Measurements from ENCODE around the genes TLR8, S100G and TXLNG.

DNA sequence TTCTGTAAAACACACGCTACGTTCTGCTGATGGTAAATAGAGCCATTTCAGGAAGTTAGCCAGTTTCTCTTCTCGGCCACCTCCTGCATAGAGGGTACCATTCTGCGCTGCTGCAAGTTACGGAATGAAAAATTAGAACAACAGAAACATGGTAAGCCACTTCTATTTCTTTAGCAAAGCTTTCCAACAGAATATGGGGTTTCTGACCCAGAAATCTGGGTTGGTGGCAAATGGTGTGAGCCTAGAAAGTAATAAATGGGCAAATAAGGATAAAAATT, at the start of gene TLR8:
TSS of gene TLR8 (plus strand) at position 62 of the 278 bp plus-strand sequence.
- PRO-cap: no peak

DNA sequence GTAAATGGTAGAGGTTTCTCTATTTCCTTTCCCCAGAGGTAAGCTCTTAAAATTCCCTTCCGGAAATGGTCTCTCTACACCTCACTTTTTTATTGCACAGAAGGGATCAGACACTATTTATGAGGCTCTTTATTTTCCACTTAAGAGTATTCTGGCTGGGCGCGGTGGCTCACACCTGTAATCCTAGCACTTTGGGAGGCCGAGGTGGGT, 17.7 kb upstream of the TMSB4X start:
- PRO-cap: no peak

- PRO-cap: no peak
These were observed 3.3 kb upstream of the TMSB4X start for GRCh38 chrX:12971324-12972235.

- PRO-cap: unidirectional peak, plus-strand start at chrX:13029083
These were observed 15.6 kb downstream of the FAM9C start for GRCh38 chrX:13028645-13029423.

- PRO-cap: bidirectional peak, plus-strand start at chrX:13029905, minus-strand start at chrX:13029873; bidirectional peak, plus-strand start at chrX:13030283, minus-strand start at chrX:13030156; bidirectional peak, plus-strand start at chrX:13030553, minus-strand start at chrX:13030309
These were observed 14.3 kb downstream of the FAM9C start for GRCh38 chrX:13029752-13030899.

DNA sequence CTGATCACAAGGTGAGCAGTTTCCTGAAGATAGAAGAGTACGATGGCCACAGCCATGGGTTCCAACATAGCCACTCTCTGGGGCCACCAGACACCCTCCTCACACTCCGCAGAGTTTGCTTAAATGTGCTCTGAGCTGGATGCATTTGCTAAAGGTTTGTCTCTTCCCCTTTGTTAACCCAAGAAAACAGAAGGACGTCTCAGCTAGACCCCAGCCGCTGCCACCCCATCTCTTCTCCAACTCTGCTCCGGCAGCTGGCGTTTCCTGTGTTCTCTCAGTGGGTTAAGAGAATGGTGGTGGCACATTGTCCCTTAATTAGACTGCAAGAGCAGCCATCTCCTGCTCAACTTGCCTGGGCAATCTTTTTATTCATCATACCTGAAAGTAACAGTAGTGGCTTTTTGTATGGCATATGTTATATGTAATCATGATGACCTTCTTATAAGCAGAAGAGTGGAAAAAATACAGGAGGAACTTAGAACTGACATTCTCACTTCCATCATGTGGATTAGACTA, 43.8 kb upstream of the FAM9C start:
- PRO-cap: no peak

- PRO-cap: no peak
These were observed 107.5 kb upstream of the FAM9C start for GRCh38 chrX:13151667-13152577.

DNA sequence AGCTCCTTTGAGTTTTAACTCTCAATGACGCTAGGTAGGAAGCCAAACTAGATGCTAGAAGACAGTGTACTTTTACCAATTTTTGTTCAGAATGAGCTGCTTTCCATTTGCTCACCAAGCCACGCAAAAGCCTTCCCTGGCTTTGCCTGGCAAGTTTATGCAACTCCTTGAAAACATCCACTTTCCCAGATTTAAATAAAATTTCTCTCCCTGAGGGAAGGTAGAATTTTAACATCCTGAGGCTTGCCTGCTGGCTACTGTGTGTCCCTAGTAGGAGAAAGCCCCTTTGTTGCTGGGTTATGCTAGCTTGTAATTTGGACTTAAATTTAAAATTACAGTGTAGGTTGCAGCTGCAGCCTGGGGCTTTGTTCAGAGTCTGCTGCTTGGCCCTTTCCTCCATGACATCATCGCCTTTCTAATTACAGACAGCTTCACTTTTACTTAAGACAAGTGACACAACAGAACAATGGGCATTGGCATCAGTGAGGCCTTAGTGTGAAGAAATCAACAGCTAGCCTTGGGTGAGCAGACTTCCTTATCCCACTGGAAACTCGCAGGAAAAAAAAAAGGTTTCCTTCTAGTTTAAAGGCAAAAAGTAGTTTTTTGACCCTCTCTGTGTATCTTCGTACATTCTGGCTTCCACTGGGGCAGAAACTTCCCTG, 122.9 kb upstream of the FAM9C start:
- PRO-cap: no peak

DNA sequence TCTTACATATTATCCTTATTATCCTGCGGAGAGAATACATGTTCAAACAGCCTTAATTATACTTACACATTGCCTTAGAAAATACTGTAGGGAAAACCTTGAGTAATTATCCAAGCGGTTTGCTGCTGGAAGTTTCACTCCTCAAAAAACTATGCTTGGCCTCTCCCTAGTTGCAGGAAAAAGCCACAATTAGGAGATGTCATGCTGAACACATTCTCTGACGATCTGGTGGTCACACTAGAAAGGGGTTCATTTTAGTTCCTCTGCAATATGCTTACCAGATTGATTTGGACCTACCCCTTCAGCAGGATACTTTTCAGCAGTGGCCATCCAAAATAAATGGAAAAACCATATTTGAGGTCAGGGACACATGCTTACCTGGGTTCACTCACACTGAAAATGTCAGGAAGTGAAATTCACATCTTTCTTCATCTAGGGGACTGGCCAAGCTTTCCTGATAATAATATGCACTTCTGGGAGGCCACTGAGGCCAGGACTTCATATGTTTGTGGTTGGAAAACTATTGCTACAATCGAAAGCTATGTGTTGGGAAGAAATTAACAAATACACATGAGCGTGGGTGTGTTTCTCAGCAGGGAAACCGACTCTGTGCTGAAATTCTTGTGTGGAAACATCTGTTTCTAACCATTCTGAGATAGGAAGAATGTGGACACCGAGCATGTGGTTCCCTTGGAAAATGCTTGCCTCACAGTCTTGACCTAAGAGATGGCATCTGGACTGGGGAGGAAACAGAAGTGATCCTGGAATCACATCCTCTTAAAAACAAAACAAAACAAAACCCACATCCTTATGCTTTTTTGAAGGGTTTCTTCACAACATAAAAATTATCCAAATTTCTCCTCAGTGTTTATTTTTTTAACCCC, 68.8 kb downstream of the ATXN3L start:
- PRO-cap: no peak

DNA sequence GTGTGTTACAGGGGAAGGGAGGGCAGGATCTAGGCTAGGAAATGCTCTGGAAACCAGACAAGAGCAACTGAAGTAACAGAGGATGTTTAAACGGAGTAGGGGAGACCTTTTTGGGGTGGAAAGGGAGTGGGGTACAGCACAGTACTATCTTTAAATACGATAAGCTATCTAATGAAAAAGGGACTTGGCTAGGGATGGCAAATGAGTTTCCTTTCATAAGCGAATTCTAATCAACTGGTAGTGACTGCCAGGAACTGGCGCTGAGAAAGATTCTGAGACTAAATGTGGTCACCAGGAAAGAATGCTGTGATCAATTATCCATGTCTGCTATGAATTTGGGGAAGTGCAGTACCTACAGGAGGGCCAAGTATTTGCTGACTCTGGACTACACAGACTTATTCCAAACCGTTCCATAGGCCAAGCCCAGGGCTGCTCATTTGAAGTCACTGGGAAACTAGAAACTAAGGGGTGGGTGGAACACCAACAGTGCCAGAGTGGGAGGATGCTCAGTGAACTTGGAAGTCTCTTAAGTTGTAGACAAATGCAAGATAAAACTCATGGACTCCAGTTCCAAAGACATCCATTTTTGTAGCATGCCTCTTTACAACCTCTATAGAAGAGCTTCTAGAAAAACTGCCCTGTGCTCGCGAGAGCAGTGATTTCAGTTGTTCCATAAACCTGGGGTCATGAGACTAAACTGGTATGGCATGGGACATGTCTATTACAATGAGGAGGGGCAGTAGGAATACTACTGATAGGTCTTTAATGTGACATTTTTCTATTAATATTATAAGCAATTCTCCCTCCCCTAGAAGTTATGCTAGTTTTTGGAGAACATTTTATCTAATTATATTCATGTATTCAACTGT, 2.0 kb downstream of the TRAPPC2 start:
- PRO-cap: no peak

- PRO-cap: no peak
These were observed 862 bp downstream of the GPM6B start for GRCh38 chrX:13816069-13816393.

DNA sequence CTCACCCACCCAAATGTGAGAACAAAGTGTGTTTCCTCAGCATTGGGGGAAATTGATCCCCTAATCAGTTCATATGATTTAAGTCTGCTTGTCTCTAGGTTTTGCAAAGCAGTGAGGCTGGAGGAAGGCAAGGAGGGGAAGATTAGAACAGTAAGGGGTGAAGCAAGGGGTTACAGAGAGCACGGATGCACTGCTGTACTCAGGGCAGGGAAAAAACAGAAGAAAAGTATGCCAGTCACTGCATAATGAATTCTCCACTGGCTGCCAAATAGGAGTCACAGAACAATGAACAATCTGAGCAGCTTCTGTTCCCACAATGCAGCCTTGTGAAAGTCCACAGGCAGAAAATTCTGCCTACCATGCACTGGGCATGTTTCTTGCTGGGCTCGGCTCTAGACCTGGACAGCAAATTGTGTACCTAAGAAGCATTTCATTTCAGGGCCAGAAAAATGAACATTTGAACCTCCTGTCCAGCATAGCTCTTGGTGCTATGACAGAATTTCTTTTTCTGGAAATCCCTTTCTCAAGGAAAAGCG, 74.8 kb upstream of the GPM6B start:
- PRO-cap: no peak

DNA sequence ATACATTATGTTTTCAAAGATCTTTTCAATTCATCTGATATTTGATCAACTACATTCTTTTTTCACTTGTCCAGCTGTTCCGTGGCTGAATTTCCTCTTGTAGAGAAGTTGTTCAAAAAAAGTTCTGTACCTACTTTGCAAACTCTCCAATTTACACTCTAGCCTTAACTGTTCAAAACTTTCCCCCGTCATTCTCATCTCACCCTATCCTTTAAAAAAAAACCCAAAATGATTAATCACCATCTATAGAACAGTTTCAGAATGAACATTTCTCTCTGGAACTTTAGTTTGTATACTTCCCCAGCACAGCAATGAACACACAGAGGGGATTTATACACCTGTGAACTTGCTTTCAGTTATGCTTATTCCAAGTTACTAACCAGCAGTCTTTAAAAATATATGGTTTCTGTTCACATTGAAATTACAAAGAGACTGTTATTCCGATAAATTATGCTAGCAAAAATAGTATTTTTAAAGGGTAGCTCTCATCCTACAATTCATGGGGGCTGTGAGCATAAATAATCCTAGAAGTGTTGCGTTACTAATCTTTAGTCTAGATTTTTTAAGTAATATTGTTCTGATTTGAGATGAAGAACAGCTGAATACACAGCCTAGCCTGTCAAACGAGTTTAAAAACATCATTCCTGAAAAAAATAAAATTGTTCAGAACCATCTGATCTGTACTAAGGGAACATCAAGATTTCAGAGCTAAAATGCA, 1.1 kb downstream of the GEMIN8 start:
- PRO-cap: no peak

DNA sequence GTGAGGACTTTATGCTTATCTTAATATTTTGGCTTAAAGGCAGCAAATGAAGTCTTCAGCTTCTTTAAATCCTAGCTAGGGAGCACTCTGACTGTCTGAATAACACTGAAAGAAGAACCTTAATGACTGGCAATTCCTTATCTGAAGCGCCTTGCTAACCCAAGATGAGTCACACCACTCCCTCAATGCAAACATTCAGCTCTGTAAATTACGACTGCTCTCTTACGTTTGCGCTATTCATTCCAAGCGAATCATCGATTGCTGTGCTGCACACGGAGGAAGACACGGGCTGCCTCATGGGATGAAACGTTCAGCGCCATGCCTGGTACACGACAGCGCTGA, 35.2 kb upstream of the GEMIN8 start:
- PRO-cap: no peak

DNA sequence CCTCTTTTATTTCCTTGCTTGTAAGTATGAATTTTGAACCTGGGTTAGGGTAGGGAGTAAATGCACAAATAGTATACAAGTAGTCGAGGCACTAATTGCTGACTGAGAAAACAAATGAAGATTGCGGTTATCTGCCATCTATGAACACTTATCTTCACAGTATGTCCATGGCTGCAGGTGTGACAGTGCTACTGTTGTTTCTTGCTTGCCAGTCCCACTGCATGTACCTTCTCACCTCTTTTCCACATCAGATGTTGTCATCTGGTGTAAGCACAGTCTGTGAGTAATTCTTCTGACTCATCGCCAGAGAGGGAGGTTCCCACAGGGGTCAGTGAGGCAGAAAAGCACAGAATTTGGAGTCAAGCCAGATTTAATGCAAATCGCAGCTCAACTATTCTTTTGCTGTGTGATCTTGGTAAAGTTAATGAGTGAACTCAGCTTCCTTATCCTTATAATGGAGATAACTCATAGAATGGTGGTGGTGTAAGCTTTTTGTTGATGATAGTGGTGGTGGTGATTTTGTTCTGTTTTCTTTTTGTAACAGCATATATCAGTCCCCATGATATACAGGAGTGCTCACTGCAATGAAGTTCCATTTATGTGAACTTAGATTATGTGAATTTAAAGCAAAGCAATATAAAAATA, 144.5 kb downstream of the GLRA2 start:
- PRO-cap: no peak

GRCh38 chrX:15414560-15414759, 30.2 kb upstream of the VEGFD start:
- PRO-cap: no peak

- PRO-cap: no peak
These were observed 1.0 kb upstream of the ACE2 start for GRCh38 chrX:15601673-15602331.

GRCh38 chrX:15873317-15873752, 18.7 kb upstream of the AP1S2 start:
- PRO-cap: no peak

DNA sequence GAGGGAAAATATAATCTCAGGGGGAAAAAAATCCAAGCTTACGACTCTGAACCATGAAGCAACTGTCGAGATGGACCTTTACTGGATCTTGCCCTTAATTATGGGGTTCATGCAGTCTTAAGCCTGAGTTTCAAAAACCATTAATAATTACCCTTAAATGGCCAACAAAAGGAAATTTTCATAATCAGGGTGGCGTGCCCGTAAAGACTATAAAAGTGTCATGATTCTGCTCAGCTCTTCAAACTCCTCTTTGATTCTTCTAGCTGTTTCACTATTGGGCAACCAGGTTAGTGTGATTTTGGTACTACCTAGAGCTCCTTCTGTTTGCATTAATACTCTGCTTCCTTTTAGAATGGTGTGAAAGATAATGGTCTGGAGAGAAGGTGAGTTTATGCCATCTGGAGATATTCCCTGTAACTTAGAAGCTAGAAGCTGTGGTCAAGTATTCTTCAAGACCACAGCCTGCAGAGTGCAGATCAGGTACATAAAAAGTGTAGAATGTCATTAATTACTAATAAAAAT, at the start of gene S100G:
TSS of gene S100G (plus strand) at position 241 of the 522 bp plus-strand sequence.
- PRO-cap: no peak

- PRO-cap: bidirectional peak, plus-strand start at chrX:16786466, minus-strand start at chrX:16786172; bidirectional peak, plus-strand start at chrX:16786857, minus-strand start at chrX:16786684; bidirectional peak, plus-strand start at chrX:16787159, minus-strand start at chrX:16786979
These were observed at the start of gene TXLNG for GRCh38 chrX:16786373-16787239. TXLNG (plus strand) TSS chrX:16786466.

Measured in endodermal cell (in vitro differentiated cells).